Fallopian tube (tissue), 1 donor: ENCODE measurements around a stretch of chr17.

- PRO-cap: no peak
Measured at GRCh38 chr17:81090721-81091372, 55.9 kb downstream of the BAIAP2 start.

GRCh38 chr17:81133189-81133729 is 32.0 kb upstream of the PVALEF start:
- PRO-cap: no peak

DNA sequence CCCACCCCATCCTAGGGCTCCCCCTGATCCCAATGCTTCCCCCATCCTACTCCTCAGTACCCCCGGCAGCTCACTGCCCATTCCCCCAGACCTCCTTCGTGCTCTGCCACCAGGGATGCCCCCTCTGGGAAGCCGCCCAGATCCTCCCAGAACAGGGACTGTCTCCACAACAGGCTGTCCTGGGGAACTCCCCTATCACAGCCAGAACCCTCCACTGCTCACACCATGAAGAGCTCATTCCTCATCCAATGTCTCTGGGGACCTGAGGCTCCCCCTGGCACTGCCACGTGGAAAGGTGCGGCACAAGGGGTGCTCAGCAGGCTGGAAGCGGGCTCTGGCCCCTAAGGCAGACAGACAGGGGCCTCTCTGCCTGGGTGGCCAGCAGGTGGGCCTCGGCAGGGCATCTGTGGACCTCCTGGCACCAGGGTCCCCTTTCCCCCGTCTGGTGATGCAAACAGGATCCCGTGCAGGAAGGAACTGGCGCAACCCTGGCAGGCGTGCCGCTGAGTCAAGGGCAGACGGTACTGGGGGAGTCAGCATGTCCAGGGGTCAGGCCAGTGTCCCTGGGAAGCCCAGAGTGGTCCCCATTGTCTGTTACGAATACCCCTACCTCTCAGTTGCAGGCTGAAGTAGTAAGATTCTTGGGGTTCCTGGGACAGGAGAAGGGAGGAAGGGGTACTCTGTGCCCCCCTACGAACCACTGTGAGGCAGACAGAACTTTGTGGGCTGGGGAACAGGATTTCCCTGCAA is 14.7 kb upstream of the PVALEF start:
- PRO-cap: no peak

GRCh38 chr17:81192243-81192942 is 26.4 kb upstream of the AATK start:
- PRO-cap: no peak

GRCh38 chr17:81240626-81241311 is 1.7 kb downstream of the NDUFAF8 start:
- PRO-cap: no peak

GRCh38 chr17:81243087-81243859 is 4.2 kb downstream of the NDUFAF8 start:
- PRO-cap: no peak

DNA sequence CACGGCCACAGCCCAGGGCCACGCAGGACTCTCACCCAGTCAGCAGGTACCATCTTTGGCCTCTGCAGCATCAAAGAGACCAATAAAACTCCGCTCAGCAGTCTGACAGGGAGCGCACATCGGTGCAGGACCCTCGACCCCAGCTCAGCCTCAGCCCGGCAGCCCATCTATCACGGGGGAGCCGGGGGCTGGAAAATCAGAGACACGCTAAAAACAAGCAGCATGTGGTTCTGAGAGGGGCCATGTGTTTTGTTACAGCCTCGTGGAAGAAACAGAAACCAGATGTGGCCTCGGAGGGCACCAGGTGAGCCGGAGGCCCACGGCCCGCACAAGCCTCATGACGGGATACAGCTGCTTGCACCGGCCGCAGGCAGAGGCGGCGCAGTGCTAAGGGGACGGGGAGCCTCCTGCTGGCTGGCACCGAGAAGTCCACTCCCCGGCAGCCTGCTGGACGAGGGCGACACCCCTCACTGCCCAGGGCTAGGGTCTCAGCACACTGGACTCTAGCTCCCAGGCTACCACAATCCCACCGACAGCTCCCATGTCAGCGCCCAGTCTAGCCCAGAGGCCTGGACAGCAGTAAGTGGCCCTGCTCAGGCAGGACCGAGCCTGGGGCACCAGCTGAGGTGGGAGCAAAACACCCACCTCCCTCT is 19.1 kb downstream of the NDUFAF8 start:
- PRO-cap: no peak

GRCh38 chr17:81331731-81332110 is 36.6 kb upstream of the SLC38A10 start:
- PRO-cap: no peak

- PRO-cap: bidirectional peak, plus-strand start at chr17:81350372, minus-strand start at chr17:81349985
Measured at GRCh38 chr17:81349865-81350643, 45.2 kb upstream of the BAHCC1 start.

DNA sequence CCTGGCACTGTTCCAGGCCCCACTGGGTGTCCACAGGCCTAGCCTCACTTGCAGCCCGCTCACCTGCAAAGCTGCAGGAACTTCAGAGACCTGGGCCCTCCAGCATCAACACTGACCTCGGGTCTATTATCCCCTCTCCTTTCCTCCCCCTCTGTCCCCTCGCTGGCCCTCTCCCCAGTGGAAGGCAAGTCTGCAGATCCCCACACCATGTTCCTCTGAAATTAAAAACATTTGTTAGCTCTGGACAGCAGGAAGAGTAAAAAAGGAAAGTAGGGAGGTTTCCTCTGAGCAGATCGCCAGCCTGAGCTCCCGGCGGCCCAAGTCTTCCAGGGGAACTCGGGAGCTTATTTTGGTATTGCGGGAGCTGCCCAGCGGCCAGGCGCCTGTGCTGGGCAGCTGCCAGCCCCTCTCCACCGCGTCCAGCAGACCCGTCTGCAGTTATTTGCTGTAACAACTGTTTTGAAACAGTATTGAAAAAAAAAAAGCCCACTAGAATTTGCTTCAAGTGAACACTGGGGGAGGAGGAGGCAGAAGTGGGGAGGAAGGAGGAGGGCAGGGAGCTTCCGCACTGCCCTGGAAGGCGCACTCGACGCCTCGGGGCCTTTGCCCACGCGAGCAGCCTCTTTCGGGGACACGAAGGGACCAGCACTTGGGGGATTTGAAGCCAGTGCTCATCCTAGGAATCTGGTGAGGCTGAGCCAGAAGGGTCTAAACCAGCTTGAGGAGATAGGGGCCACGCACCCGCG is 3.3 kb upstream of the BAHCC1 start:
- PRO-cap: unidirectional peak, plus-strand start at position 287 of the sequence; bidirectional peak, plus-strand start at position 530 of the sequence, minus-strand start at position 434 of the sequence

- PRO-cap: no peak
Measured at GRCh38 chr17:81397645-81397971, 2.4 kb downstream of the BAHCC1 start.

GRCh38 chr17:81537773-81538871 is 9.9 kb downstream of the FSCN2 start:
- PRO-cap: no peak

DNA sequence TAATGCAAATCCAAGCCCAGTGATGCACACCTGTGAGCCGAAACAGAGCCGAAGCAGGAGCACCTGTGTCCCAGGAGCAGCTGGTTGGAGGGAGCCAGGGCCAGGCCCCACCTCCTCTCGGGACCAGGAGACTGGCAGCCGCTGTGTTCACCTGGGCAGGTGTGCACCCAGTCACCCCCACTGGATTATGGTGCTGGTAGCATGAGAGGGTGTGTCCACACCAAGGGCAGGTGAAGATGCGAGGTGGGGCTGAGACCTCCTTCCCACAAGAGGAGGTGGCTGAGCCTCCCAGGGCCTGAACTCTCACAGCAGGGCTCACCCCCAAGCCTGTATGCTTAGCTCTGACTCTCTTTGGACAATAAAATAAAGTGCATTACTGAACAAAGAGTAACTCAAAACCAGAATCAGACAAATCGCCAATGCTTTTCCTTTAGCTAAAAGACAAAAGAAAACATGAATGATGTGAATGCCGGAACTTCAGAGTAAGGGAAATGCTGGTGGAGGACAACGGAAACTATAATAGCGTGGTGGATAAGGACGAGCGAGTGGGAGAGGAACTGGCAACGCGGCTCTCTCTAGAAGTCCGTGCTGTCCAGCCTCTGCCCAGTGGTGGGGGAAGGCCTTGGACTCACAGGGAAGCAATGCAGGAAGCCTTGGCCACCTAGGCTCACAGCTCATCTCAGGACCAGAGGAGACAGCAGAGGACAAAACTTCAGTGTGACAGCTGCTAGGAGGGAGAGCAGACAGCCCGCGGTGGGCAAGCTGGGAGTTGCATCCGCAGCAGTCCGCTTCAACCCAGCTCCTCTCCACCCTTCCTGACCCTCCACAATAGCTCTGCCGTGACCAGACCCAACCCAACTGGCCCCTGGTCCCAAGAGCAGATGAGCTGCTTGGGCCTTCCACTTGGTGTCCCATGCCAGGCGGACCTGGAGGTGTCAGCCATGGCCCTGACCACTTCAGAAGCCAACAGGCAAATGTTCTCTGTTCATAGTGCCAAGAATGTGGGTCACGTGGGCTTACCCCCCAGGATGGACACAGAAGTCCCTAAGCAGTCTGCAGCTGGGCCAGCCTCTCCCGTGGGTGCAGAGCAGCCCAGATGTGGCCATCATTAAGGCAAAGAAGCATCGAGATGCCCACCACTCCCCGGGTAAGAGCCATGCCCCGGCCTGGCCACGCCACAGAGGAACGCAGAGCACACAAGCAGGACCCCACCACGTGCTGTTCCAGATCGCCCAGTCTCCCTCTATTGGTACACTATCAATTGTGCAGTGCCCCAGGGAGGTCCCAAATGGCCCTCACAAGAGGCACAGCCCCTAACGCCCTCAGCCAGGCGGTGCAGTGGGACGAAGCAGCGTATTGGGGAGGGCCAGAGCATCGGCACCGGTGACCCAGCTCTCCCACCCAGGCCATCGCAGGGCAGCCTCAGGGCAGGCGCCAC is 5.3 kb upstream of the FAAP100 start:
- PRO-cap: no peak

DNA sequence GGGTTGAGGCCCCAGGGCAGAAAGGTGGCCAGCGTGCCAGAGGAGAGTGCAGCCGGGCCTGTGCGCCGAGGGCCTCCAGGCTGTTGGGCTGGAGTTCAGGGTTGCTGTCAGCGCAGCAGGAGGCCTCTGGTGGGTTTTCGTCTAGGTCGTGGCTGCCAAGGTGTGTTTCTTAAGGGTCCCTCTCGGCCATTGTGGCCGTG is 5.3 kb downstream of the HGS start:
- PRO-cap: no peak

DNA sequence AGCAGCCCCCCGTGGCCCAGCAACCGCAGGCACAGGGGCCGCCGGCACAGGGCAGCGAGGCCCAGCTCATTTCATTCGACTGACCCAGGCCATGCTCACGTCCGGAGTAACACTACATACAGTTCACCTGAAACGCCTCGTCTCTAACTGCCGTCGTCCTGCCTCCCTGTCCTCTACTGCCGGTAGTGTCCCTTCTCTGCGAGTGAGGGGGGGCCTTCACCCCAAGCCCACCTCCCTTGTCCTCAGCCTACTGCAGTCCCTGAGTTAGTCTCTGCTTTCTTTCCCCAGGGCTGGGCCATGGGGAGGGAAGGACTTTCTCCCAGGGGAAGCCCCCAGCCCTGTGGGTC is 1.7 kb upstream of the MRPL12 start:
- PRO-cap: no peak

DNA sequence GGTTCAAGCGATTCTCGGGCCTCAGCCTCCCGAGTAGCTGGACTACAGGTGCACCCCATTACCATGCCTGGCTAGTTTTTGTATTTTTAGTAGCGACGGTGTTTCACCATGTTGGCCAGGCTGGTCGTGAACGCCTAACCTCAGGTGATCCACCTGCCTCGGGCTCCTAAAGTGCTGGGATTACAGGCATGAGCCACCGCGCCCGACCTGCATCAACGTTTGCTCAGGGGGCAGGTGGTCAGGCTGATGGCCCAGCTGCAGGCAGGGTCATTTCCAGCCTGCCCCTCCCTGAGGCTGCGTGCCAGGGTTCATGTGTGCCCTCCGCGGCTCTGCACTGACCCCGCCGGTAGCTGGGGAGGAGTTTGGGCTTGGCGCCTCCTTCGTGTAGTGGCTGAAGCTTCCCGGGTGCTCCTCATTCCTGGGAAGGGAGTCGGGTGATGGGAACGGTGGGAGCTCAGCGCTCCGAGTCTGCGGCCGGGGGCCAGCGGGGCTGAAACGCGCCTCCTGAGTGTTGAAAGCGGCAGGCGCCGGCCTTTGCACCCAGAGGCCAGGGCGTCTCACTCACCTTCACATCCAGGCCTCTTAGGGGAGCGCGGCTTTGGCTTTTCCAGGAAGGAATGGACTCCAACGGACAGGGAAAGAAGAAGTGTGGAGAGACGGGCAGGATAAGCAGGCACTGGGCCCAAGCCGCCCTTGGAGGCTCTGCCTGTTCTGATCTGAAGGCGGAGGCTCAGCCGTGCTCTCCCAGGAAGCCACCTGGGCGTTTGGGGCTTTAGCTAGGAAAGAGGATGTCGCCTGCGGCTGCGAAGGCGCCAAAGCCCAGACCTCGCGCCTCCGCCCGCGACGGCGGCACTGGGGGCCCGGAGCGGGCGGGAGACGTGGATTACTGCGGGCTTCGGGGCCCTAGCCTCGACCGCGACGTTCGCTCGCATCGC is 680 bp upstream of the MRPL12 start:
- PRO-cap: unidirectional peak, plus-strand start at position 415 of the sequence

GRCh38 chr17:81842048-81842230 is 7.1 kb upstream of the PPP1R27 start:
- PRO-cap: no peak

DNA sequence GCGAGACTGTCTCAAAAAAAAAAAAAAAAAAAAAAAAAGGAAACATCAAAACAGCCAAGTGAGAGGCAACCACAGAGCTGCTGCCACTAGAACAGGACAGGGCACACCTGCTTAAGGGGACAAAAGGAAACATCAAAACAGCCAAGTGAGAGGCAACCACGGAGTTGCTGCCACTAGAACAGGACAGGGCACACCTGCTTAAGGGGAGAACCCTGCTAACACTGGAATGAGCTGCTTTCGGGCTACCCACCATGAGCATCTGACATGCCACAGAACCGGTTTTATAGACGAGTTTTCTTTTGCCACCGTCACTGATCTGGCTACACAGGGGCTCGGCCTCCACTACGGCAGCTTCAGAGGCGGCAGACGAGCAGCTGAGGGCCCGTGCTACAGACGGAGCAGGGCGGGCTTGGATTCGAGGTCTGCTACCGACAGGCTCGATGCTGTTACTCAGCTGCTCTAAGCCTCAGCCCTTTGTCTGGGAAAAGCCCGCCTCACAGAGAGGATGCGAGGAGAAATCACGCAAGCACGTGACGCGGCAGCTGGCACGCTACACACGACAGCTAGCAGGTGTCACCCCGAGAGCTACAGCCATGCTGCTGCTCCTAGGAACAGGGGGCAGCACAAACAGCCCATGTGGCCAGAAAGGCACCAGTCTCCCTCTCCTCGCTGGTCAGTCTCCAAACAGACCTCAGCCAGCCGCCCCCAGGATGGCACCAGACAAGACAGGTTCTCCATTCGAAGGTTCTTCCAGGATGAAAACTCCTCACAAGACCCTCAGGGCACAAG is 1.9 kb downstream of the P4HB start:
- PRO-cap: no peak

- PRO-cap: no peak
Measured at GRCh38 chr17:81865181-81866308, 5.2 kb upstream of the P4HB start.

DNA sequence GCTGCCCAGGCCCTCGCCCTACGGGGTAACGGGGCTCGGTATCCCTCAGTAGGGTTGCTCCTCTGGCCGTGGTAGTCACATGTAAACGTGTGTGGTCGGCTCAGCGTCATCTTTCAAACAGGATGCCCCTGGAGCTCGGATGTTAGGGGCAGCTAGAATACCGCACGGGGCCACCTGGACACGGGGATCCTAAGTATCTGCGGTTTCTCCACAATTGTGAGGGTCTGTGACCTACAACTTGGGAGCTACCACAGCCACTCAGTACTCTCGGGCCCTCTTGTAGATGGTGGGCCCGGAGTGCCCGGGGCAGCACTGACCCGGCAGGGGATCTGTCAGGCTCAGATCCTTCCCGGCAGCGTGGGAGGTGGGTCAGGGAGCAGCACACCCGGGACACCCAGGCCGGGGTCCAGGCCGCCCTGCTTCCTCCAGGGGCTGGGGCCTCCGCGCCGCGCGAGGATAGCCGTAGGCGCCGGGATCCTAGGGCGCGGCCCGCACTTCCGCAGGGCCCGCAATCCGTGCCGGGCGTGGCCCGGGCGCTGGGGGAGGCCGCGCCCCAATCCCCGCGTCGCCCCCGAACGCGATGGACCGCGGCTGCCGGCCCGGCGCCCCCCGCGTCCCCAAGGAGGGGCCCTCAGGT is 700 bp downstream of the ARHGDIA start:
- PRO-cap: no peak